Cardiac ventricle fibroblast (primary cell): ENCODE measurements around a stretch of chr4.

DNA sequence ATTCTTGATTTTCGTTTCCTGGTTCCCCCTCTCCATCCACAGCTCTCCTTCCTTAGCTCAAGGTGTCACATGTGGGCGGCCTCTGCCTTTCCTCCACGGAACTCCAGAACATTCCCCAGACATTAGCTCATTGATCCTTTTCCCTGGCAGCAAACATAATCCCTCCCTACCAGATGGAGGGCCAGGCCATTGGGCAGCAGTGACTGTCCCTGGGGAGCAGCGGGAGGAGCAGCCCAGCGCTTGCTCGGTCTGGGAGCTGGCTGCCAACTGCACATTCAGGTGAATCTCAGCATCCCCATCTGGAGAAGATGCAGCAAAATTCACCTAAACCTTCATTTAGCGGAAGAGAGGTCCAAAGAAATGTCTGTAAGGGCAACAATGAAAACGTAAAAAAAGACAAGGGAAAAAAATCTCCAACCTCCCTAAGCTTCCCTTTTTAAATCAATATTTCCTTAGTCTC lies 56.1 kb downstream of the CCDC149 start:
- RAMPAGE, long total RNA = no peak

DNA sequence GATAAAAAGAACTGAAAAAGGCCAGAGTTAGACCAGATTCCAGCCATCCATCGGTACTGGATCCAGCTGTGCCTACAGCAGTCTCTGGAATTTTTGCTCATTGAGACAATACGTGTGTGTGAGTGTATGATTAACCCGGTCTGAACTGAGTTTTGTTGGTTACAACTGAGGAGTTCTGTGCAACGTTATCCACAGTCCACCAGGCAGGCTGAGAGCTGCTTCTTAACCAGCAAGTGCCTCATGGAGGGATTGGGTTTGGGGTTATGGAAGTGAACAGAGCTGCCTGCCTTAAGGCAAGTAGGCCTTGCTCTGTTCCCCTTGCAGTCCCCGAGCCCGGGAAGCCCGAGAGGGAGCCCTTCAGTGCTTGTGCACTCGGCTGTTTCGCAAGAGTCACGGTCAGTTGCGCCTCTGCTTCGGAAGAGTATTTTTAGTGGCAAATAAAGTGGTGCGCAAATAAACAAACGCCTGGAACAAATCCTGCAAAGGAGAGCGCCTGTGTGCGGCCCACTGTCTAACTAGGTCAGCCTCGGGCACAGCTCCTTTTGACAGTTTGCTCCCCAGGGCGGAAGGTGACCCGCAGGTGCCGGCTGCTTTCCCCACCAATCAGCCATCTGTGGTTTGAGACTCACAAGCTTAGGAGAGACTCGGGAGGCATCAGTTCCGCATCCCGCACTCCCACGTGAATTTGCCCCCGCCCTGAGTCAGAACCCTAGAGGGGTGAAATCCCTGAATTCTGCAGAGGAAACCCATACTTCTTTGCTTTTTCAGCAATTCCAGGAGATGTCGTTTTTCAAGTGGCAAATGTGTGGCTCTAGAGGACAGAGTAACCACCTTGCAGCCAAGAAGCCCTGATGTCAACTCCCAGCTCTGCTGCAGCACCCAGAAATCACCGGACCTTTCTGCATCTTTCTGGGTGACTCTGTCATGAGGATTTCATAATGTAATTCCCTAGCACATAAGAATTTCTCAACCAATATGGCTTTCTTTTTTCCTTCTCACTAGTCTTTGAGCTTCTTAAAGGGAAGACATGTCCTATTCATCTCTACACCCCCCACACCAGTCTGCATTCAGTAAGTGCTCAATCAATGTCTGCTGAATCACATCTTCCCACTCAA lies 56.8 kb downstream of the LGI2 start:
- RAMPAGE, long total RNA = no peak

DNA sequence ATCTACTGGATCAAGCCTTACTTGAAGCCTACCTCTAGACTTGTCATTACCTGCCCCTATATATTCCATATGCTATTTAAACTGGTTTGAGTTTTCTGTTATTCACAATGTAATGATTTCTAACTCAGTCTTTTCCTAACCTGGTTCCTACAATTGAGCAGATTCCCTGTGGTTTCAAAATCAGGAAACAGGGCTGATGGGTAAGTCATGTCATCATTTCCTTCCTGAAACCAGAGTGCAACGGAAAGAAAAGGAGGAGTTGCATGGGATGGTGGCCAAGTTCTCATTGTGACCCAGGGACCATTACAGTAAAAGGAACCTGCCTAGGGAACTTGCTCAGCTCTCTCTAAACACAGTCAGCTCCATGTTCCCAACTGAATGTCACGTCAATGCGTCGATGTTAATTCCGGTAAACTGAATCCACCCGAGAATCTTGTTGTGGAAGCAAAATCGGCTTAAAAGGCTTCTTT lies 51.2 kb downstream of the LGI2 start:
- RAMPAGE, long total RNA = no peak

DNA sequence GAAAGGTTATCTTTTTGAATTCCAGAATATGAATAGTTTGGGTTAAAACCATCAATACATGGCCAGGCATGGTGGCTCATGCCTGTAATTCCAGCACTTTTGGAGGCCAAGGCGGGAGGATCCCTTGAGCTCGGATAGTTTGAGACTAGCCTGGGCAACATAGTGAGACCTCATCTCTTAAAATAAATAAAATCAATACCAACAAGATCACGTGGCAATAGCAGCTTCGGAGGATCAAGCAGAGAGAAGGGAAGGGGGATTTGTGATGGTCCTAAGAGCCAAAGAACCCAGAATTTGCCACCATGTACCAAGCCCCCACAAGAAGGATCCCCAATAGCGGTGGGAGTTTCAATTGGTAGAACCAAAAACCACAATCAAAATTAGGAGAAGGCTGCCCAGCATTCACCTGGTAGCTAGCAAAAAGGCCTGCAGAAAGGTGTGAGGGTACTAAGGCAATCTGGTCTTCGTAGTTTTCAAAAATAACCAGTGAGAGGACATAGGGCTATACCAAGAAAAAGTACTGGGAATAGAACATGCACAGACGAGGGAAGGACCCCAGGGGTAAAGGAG lies 31.9 kb upstream of the ZCCHC4 start:
- RAMPAGE, long total RNA = no peak

DNA sequence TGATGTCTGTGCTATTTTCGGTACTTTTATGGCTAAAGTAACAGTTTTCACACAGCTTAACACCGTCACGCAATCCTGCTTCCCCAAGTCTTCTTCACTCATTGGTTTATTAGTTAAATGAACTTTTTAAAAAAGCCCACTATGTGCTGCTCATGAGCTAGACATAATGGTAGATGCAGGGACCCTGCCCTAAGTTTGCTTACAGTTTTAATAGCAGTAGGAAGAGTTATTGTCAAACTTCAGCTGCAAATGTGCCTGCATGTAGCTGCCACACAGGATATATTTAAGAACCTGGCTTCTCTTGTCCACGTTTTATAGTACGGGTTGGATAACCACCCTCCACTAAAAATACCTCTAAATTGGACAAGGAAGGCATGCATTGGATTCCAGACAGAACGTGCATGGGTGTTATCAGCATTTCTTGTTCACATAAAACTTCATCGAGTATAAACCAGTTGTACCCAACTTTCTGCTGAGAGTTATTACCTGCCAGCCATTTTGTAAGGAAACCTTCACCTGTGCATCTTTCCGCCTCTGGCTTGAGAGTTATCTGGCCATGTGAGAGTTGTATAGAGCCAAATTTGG lies 780 bp downstream of the ANAPC4 start:
- RAMPAGE, long total RNA = no peak

GRCh38 chr4:25781935-25782653 lies 80.7 kb downstream of the SEL1L3 start:
- RAMPAGE, long total RNA = no peak

- RAMPAGE, long total RNA = no peak
Measured at GRCh38 chr4:25984190-25984550, 70.2 kb downstream of the SMIM20 start.

DNA sequence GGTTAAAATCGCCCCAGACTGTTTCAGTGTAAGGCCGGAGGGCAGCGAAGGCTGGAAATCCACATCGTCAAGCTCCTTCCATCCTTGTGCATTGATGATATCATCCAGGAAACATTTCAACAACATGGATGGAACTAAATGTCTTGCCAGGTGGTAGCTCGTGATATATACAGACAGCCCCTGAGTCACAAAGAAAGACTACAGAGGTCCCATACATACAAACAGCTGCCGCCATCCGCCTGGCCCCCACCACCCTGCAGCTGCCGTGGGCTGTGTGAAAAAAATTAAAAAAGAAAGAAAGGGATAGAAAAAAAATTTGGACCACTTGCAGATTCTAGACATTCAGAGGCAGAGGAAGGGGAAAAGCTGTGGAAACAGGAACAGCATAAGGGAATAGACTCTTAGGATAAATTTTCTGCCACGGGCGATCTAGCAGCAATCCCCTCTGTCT lies 148.8 kb upstream of the RBPJ start:
- RAMPAGE, long total RNA = no peak

- RAMPAGE, long total RNA = no peak
Measured at GRCh38 chr4:26274990-26275615, 45.7 kb upstream of the RBPJ start.

- RAMPAGE, long total RNA = no peak
Measured at GRCh38 chr4:26345680-26346654, 25.2 kb downstream of the RBPJ start.

- RAMPAGE, long total RNA = no peak
Measured at GRCh38 chr4:26750847-26751342, 109.7 kb upstream of the STIM2 start.

DNA sequence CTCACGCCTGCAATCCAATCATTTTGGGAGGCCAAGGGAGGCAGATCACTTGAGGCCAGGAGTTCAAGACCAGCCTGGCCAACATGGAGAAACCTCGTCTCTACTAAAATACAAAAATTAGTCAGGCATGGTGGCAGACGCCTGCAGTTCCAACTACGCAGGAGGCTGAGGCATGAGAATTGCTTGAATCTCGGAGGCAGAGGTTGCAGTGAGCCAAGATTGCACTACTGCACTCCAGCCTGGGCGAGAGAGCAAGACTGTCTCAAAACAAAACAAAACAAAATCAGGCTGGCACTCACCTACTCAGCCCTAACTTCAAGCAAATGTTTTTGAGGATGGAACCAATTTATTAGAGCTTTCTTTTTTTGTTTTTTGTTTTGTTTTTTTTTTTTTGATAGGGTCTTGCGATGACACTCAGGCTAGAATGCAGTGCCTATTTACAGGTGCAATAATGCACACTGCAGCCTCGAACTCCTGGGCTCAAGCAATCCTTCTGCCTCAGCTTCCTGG lies 33.2 kb upstream of the STIM2 start:
- RAMPAGE, long total RNA = no peak

- RAMPAGE, long total RNA = no peak
Measured at GRCh38 chr4:26869633-26870165, 9.1 kb downstream of the STIM2 start.

DNA sequence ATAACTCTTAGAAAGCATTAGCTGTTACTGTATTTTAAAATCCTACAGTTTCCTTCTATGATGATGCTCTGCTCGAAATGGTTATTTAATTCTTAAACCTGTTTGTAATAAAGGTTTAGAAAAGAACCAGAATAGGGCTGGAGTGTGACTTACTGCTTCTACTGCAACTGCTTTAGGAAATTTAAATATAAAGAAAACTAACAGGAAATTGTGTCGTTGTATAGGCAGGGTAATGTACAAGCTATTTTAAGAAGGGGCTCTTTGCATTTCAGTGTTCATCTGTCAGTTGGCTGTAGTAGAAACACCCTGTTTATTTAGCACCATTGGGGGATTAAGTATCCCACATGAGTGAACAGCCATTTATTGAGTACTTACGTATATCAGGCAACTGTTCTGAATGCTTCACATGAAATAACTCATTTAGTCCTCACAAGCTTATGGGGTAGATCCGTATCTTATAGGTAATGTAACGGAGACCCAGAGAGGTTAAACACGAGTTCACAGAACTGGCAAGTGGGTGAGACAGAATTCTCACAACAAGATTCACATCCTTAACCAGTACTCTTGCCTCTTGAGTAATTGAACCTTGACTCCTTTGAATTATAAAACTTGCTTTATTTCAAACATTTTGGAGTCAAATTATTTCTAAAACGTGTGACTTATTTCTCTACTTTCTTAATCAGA lies 23.9 kb downstream of the STIM2 start:
- RAMPAGE, long total RNA = no peak

GRCh38 chr4:31248794-31248993 lies 528.5 kb downstream of the PCDH7 start:
- RAMPAGE, long total RNA = no peak

- RAMPAGE, long total RNA = no peak
Measured at GRCh38 chr4:36063535-36063790, 180.9 kb downstream of the ARAP2 start.

GRCh38 chr4:36235095-36235756 lies 9.1 kb downstream of the ARAP2 start:
- RAMPAGE, long total RNA = no peak

DNA sequence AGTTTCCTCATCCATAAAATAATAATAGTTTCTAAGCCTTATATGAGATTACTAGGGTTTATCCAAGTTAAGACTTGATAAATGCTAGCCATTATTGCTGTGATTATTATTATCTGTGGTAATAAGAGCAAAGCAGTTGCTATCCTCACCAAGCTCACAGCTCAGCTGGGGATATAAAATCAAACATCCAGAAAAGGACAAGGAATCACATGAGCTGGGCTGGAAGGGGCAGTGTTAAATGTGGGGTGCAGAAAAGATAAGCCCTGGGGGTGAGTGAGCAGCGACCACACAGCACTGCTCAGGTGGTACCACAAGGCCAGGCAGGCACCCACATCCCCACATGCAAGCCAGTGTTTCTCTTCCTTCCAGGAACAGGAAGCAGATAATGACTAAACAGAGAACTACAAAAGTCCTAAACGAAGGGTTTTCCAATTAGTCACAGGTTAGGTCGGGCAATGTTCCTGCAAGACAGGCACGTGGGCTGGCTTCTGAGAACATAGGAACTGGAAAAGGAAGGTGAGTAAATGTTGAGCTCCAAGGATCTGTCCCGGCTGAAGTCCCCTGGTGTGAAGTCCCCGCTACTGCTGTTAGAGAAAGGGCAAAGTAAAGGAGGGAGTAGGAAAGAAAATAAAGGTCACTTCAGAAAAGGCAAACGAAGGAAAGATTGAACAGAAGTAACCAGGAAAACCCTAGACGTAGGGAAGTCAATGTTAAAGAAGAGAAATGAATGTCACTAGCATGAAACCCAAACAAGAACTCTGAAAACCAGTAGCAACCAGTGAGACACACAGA lies 19.5 kb downstream of the RELL1 start:
- RAMPAGE, long total RNA = no peak

GRCh38 chr4:37669486-37669985 lies 16.6 kb downstream of the RELL1 start:
- RAMPAGE, long total RNA = no peak

DNA sequence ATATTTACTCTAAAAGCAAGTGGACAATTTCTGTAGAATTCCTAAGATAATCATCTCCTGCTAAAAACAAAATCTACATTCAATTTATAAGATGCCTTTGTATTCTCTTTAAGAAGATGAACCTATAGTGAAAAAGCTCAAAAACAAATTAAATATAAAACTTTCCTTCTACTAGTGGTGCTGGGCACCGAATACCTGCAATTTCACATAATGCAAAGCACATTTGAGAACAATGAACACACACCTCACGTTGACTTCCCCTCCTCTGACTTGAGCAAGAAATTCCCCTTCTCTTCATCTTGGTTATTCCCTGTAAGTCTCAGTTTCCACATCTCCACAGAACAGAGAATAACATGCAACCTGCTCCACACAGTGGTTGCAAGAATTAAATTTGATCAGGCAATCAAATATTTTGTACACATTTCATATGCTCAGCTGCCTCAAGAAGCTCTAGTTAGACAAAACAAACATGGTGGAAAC lies 11.0 kb downstream of the RELL1 start:
- RAMPAGE, long total RNA = no peak